Skin of body (tissue), 2 donors: ENCODE measurements around the gene RLN2.

DNA sequence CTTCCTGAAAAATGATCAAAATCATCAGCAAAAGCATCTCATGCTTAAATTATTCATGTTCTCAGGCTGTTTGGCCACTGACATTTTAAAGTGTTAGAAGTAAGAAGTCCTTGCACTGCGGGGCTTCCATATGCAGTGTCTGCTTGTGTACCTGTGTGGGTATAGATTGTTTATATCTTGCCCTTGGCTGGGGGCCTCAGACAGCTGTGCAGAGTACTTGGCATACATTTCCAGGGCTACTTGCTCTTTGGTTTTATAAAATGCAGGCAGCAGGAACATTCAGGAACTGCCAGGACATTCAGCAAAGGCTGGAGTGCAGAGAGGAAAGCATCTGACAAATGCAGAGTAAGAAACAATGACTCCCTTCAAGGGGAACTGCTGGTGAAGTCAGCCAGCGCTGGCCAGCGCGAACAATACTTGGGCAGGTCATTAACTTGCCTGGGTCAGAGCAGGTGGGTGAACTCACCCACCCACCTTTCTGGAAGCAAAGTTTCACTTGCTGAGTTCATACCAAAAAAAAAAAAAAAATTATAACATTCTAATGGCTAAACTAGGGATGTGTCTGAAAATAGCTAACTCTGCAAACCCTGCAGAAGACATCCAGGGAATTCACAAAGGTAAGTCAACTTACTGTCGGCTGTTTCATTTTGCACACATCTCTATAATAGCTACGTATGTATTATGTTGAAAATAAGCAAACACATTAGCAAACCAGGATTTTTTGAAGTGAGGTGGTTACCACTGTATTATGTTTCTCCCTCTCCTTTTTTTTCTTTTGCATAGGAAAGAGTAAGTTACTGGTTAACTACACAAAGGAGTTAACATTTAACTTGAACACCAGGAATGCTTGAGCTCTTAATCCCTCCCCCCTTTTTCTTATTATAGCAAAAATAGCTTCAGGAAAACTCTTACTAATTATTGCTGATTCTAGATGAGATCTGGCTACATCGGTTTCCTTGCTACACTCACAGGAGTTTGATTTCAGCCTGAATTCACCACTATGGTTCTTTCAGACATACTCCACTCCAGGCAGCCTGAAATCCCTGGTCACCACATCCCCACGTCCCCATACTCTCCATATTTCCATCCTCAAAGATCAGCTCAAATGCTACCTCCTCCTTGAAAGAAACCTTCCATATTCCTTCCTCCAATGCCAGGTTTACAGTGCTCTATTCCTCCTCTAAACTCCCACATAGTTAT, 152.2 kb downstream of the GLIS3 start:
- RAMPAGE, long total RNA, result no peak

GRCh38 chr9:4507154-4508071, 17.1 kb downstream of the SLC1A1 start:
- RAMPAGE, long total RNA, result no peak

DNA sequence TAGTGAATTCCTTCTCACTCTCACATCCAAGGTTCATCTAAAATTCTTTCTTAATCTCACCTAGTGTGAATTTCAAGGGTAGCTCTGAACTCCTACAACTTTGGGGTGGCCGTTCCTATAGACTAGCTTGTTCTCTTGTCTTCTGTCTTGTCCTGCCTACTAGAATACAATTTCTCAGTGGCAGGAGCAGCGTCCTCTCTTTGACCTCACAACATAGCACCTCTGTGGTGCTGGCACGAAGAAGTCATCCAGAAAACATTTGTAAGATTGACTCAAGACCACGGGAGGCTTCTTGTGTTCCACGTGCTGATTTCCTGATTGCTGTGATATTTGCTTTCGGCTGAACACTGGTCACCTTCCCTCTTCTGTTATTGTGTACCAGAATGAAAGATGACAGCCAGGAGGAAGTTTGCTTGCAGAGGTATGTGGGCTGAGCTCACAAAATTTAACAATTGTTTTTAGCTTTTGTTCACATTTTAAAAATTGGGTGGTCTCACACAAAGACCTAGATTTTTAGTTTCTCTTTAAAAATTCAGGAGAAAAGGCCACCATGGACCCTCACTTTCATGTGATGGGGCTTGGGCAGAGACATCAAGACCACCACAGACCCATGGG, 27.1 kb downstream of the SLC1A1 start:
- RAMPAGE, long total RNA, result no peak

DNA sequence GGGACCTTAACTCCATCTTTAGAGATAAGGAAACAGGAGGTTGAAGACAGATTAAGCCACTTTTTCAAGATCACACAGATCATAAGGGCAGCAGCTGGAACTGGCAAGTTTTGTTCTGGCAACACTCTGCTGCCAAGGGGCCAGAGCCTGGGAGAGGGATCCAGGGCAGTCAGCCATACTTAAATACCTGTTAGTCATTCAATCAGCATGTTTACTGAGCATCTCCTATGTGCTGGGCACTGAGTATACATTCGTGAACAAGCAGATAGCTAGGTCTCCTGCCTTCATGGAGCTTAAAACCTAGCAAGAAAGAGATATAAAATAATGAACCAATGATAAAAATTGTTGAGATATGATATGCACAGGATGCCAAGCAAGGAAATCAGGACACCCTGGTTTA, 63.8 kb downstream of the SLC1A1 start:
- RAMPAGE, long total RNA, result no peak

DNA sequence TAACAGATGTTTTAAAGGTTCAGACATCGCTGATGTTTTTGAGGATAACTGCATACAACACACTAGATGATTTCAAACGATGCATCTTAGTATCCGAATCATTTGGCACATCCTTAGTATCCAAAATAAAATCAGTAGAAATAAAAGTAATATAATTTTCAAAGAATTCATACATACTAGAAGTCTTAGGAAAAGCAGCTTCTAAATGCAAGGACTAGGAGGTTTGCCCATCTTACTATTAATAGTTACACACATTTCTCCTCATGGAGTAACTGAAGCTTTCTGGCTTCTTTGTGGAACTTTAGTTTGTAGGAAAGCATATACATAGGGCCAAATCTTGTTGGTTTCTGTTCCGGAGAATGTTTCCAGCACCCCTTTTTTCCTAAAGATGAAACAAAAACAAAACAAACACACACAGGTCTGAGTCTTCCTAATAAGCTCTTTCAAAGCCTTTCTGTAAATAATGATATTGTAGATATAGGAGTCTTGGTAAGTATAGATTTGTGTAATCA, 28.2 kb downstream of the AK3 start:
- RAMPAGE, long total RNA, result no peak

DNA sequence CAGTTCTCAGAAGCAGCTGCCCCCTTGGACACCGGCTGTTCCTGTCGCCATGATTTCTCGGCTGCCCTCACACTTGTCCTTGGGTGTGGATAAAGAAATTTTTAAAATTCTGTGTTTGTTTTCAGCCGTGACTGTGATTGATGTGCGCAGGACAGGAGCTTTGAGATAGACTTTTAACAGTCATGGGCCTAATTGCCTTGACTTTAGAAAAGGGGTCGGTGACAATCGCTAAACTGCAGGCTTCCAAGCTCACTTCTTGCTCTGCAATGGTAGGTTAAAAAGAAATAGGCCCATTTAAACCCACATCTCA, 882 bp downstream of the RCL1 start:
- RAMPAGE, long total RNA, result no peak

- RAMPAGE, long total RNA, result no peak
These were observed 34.4 kb downstream of the RCL1 start for GRCh38 chr9:4827032-4827639.

DNA sequence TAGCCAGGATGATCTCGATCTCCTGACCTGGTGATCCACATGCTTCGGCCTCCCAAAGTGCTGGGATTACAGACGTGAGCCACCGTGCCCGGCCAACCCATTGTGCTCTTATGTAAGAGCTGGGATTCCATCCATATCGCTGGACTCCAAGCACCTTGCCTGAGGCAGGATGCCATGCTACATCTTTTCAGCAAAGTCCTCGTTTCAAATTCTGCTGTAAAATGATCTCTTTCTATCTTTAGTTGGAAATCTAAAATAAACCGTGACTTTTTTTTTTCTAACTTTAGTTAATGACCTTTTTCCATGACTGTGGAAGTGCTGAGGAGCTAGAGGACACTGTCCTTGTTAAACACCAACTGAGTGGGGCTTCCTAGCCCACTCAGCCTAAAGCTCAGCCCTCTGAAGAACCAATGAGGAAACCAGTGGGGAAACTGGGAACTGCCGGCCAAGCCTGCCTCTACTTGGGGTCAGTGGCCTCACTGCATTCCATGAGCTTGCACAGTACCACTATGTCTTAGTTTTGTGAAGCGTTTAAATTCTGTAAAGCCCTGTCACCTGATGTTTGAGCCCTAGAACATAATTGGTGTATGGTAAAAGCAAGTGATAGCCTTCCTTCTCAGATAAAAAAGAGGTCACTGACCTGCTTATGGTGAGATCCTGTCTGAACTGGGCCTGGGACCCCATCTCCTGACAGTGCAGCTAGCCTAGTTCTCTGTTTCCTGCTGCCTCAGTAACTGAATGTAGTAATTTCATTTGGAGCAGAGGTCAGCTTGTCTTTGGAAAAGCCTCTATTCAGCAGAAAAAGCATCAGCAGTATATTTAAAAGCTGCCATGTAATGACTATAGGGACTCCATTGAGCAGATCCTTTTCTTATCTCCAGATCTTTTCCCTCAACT, 61.0 kb downstream of the RCL1 start:
- RAMPAGE, long total RNA, result no peak

GRCh38 chr9:5304571-5304870, at the start of gene RLN2:
TSS of gene RLN2 (minus strand) at chr9:5304716.
- RAMPAGE, long total RNA, result no peak

- RAMPAGE, long total RNA, result no peak
These were observed 3.0 kb downstream of the RLN1 start for GRCh38 chr9:5336663-5337157.

- RAMPAGE, long total RNA, result no peak
These were observed 2.7 kb downstream of the PDCD1LG2 start for GRCh38 chr9:5512992-5513385.

DNA sequence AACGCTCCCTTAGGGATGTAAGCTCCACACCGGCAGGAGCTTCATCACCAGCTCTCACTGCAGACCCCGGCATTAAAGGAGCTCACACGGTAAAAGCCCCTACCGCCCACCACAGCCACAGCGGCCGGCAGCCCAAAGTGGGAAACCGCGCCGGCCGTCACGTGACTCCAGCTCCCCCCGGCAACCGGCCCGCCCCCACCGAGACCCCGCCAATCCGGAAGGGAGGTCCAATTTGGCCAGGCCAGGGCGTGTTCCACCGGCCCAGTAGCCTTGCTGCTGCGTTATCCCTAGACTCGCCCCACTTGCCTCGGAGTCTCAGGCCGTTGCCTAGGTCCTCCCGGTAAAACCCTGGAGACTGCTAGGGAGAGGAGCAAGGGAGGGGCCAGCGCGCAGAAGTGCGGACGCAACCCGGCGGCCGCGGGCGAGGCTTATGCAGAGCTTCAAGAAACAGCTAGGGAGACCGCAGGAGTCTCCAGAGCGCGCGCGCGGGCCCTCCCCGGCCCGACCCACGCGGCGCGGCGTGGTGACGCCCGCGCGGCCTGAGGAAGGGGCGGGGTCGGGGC, 342 bp upstream of the RIC1 start:
- RAMPAGE, long total RNA, result no peak

DNA sequence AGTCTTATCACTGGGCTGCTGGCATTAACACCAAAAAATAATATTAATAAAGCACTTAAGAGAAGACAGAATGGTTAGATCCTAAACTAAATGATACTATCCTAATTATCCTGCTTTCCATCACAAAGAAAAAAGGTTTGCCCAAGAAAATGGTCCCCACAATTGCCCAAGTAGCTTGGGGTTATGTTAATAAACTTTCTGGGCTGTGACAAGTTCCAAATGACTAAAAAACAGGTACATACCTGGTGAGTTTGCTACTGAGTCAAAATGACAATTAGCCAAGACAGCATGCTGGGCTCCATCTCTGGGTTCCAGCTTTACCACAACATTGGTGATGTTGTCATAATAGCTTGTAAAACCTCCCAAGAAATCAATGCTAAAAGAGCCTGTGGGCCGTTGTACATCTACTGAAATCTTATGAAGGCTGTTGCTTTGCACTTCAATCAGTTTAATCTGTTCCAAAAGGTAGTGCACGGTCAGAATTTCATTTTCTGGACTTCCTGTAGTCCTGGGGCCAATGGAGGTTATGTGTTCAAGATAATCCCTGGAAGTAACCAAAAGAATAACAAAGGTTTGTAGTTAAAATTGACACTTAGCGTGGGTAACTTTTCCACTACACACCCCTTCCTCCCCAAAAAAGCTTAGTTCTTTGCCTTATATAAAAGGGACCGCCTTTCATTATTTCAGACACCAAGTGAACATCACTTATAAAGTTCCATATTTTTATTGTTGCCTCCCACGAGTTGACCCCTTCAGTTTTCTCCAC, 2.2 kb downstream of the ERMP1 start:
- RAMPAGE, long total RNA, result no peak

DNA sequence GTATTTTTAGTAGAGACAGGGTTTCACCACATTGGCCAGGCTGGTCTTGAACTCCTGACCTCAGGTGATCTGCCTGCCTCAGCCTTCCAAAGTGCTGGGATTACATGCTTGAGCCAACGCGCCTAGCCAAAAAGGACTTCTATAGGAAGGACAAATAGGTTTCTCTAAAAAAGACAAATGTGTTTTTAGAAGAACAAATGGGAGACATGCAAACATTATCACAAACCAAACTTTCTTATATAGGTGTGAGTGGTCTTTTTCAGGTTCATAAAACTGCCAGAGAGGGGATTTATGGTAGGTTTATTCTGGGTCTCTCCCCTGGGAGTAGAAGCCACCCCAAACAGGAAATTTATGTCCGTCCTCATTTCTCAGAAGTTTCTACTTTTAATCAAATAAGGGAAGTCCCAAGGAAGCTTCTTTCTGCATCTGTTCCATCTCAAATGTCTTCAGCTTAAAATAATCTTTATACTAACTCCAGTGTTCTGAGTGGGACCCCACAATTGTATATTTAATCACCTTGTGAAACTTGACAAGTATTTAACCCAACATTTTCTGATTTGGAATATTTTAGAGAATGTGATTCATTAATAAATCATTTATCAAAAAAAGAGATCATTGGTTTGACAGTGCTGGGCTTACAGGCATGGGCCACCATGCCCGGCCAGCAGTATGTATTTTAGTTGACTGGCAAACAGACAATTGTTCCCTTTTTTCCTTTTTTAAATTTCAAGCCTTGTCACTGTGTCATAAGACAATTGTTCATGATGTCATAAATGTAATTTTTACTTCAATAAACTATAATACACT, 44.4 kb upstream of the GLDC start:
- RAMPAGE, long total RNA, result no peak

GRCh38 chr9:6759287-6759725, 1.5 kb downstream of the KDM4C start:
- RAMPAGE, long total RNA, result no peak

DNA sequence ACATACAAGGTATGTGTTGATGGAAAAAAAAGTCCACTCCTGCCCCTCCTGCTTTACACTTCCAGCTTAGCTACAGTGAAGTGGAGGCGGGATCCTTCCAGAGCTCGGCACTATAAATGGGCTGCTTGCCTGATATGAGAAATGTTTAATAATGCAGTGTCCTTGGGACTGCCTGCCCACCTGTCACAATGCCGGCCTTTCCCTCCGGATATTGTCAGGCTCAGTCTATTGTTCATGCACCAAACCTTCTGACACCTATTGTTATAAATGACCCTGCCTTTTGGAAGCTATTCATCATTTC, 146.4 kb downstream of the DMAC1 start:
- RAMPAGE, long total RNA, result no peak

- RAMPAGE, long total RNA, result no peak
These were observed 813.2 kb downstream of the PTPRD start for GRCh38 chr9:9799659-9799973.

DNA sequence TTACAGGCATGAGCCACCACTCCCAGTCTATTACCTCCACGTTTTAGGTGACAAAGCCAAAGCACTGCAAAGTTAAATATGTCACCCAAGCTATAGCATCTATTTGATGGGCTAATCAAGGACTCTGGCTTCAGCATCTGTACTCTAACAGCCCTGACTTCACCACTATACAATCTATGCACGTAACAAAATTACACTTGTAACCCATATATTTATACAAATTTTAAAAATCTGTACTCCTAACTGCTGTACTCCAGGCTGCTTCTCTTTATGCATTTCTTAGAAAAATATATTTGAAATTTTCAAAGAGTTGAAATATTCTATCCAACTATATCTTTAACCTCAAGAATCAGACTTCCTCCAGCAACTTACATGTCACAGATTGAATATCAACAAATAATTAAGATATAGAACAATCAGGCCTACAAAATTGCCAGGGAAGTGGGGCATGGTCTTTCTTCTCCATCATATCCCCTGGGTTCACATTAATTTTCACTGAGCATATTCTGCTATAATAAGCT, 248.5 kb downstream of the PTPRD start:
- RAMPAGE, long total RNA, result no peak

GRCh38 chr9:12622295-12622781, 70.8 kb upstream of the TYRP1 start:
- RAMPAGE, long total RNA, result no peak

GRCh38 chr9:12955632-12956316, 181.0 kb downstream of the LURAP1L start:
- RAMPAGE, long total RNA, result no peak